Vein endothelial cell (primary cell): ENCODE measurements around a stretch of chr5.

DNA sequence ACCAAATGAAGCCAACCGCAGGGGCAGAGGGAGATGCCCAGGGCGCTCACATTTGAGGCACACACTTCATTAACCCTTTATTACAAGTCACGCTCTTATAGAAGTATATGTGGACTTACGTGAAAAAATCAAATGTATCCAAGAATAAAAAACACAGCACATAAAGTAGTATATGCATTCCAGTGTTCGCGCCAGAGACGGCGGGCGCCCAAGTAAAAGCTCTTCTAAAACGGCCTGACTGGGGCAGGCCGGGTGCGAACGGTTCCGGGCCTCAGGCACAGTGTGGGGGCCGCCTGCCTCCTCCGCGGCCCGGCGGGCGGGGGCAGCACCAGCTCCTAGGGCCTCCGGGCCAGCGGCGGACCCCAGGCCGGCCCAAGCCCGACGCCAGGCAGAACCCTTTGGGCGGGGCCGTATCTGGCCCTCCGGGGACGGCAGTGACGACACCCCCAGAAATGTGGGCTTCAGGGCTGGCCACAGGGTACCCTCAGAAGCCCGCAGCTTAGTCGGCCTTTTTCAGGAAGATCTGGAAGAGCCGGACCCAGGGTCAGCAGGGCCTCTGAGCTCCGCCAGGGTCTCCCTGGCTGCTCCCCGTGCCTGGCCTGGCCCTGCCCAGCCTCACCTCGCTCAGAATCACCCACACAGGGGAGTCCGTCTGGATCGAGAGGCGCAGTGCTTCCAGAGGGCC is 3.9 kb downstream of the LTC4S start:
- CAGE, long polyA plus RNA, result no peak

GRCh38 chr5:180028387-180028876 is 43.1 kb downstream of the RNF130 start:
- CAGE, long polyA plus RNA, result no peak

DNA sequence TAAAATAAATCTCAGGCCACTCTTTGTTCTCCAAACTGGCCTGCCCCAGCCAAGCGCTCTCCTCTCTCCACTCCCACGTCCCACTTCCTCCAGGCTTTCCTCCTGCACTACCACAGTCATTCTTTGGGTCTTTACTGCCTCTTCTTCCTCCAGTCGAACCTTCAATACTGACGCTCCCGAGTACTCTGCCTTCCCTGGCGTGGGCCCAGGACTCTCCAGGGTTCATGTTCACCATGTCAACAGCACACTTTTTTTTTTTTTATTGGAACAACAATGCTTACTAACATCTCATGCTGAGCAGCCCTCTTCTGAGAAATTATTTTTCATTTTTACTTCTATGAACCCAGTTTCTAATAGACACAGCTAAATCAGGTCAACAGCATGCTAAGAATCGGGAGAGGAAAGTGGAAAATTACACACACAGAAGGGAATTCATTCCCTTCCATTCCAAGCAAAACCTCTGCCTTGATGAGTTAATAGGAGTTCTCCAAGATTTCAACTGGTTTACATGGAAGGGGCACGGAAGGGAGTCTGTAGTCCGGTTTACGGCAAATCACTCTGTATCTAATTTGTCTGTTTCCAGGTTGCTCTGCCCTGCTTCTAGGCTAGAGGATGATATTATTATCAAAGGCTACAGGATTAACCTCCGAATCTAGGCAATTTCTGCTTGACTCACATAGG is 23.7 kb downstream of the RNF130 start:
- CAGE, long polyA plus RNA, result no peak

GRCh38 chr5:180324942-180325388 is 28.2 kb downstream of the GFPT2 start:
- CAGE, long polyA plus RNA, result no peak

- CAGE, long polyA plus RNA, result no peak
Observed at GRCh38 chr5:180688605-180689390, 39.4 kb upstream of the FLT4 start.

GRCh38 chr5:180689743-180690140 is 40.3 kb upstream of the FLT4 start:
- CAGE, long polyA plus RNA, result no peak

DNA sequence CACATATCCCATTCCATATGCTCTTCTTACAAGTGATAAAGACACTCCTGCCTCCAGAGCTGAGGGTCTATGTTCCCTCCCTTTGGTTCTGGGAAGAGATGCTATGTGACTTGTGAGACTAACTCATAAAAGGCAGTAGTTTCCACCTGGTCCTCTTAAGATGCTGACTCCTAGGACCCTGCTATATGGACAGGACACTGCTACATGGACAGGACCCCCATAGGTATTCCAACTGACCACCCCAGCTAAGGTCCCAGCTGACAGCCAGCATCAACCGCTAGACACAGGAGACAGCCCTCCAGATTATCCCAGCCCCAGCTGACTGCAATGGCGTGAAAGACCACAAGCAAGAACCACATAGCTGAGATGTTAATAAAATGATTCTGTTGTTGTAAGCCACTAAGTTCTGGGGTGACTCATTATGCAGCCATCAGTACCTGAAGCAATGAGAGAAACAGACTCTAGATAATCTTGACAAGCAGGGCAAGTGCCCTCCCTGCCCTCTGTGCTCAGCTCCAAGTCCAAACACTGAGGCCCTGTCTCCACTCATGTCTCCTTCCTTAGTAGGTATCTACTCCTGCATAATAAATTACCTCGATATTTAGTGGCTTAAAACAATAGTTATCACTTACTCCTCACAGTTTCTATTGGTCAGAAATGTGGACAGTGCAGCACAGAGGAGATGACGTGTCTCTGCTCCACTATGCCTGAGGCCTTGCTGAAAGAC is 2.7 kb downstream of the MGAT1 start:
- CAGE, long polyA plus RNA, result no peak

DNA sequence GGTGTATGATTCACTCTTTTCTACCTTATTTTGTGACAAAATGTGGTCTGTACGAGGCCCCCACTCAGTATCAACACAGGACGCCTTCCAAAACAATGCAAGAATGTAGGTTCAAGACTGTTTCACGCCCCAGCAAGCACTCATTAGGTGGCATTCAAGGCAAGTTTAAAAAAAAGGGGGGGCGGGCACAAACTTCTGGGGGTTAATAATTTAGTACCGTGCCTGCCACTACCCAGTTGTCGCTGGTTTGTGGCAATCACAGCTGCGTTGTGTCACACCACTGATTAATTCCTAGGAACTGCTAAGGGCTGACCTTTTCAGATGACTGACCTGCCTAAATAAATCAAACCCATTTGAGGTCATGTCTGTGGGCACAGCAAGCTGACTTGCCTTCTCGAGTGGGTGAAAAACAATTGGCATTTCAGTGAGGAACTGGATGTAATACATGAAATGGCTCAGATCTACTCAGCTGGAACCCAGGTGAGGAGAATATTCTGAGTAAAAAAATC is 15.2 kb upstream of the MGAT1 start:
- CAGE, long polyA plus RNA, result no peak

DNA sequence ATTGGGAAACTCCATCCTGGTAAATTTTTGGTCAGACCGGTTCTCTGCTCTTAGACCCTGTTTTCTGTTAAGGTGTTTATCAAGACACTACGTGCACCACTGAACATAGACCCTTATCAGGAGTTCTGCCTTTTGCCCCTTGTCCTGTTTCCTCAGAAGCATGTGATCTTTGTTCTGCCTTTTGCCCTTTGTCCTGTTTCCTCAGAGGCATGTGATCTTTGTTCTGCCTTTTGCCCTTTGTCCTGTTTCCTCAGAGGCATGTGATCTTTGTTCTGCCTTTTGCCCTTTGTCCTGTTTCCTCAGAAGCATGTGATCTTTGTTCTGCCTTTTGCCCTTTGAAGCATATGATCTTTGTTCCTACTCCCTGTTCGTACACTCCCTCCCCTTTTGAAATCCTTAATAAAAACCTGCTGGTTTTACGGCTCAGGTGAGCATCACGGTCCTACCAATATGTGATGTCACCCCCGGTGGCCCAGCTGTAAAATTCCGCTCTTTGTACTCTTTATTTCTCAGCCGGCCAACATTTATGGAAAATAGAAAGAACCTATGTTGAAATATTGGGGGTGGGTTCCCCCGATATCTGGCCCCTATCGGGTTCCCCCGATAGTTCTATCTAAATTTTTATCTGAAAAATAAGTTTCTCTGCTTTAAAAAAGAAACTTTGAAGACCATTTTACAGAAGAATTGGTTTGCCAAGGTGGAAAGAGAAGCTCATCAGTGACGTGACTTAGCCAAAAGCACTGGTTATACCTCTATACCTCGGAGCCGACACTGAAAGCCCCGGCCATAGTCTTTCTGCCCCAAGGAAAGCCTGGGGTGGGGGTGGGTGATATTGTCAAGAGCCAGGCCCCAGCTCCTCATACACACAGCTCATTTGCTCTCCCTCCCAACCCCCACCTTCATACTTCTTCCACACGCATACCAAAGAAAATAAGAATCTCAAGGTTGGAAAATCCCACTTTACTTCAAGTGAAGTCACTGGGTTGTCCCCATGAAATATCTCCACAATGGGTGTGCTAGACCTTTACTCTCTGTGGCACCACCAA is 26.7 kb upstream of the MGAT1 start:
- CAGE, long polyA plus RNA, result no peak

GRCh38 chr5:180830785-180831838 is 28.5 kb upstream of the MGAT1 start:
- CAGE, long polyA plus RNA, result no peak

DNA sequence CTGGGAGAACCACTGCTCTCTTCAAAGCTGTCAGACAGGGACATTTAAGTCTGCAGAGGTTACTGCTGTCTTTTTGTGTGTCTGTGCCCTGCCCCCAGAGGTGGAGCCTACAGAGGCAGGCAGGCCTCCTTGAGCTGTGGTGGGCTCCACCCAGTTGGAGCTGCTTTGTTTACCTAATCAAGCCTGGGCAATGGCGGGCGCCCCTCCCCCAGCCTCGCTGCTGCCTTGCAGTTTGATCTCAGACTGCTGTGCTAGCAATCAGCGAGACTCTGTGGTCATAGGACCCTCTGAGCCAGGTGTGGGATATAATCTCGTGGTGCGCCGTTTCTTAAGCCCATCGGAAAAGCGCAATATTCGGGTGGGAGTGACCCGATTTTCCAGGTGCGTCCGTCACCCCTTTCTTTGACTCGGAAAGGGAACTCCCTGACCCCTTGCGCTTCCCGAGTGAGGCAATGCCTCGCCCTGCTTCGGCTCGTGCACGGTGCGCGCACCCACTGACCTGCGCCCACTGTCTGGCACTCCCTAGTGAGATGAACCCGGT is 9.0 kb downstream of the BTNL8 start:
- CAGE, long polyA plus RNA, result no peak

DNA sequence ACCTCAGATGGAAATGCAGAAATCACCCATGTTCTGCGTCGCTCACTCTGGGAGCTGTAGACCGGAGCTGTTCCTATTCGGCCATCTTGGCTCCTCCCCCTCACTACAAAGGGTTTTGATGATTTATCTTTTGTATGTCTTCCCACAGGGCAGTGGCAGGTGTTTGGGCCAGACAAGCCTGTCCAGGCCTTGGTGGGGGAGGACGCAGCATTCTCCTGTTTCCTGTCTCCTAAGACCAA is 9.4 kb downstream of the BTNL8 start:
- CAGE, long polyA plus RNA, result no peak

GRCh38 chr5:181085250-181085578 is 45.1 kb downstream of the BTNL9 start:
- CAGE, long polyA plus RNA, result no peak

GRCh38 chr5:181121863-181122387 is 9.0 kb downstream of the OR2V1 start:
- CAGE, long polyA plus RNA, result no peak

DNA sequence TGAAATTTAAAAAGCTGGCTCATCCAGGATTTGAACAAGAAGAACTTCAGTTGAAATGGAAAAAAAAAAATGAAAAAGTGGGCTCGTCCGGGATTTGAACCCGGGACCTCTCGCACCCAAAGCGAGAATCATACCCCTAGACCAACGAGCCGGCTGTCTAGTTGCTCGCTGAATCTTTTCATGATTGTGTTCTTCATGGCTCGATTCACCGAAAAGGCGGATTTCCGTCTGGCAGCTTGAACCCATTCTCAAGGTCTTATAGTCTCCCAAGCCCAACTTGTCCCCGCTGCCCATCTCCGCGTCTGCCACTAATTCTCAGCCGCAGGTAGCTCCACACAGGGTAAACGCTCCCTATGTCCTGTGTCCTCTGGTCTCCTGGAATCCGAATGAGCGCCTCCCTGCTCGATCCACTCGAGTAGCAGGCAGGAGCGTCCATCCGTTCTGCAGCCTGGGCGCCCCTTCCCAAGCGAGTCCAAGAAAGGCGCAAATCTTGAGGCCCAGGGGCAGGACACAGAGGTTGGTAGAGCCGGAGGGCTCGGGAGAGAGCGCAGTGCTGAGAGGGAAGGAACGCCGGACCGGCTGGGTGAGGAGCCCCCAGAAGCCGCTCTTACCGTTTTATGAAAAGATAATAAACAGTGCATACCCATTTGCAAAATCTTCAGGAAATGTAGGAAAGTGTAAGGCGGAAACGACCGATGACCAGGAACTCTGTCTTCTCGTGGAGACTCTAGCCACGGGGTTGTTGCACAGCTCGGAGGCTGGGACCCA is 16.0 kb downstream of the TRIM7 start:
- CAGE, long polyA plus RNA, result no peak

DNA sequence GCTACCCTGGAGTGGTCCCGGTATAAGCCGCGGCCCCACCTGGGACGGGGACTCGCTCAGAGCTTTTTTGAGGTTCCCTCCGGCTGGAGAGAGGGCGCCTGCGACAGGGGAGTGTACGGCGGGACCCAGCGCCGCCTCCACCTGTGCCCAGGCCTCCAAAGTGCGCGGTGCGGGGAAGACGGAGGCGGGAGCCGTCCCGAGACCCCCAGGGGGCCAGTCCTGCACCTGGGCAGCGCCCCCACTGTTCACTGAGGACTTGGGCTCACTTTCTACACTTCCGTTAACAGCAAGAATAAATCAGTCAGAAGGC is 14.3 kb downstream of the TRIM7 start:
- CAGE, long polyA plus RNA, result no peak

- CAGE, long polyA plus RNA, result no peak
Observed at GRCh38 chr5:181234179-181234625, 9.5 kb downstream of the RACK1 start.

GRCh38 chr5:181260356-181261022 is 454 bp downstream of the TRIM52 start:
- CAGE, long polyA plus RNA, result no peak